Metastatic Breast Carcinoma in the Brain (tissue), 10 donors: ENCODE measurements around the gene SDE2.

DNA sequence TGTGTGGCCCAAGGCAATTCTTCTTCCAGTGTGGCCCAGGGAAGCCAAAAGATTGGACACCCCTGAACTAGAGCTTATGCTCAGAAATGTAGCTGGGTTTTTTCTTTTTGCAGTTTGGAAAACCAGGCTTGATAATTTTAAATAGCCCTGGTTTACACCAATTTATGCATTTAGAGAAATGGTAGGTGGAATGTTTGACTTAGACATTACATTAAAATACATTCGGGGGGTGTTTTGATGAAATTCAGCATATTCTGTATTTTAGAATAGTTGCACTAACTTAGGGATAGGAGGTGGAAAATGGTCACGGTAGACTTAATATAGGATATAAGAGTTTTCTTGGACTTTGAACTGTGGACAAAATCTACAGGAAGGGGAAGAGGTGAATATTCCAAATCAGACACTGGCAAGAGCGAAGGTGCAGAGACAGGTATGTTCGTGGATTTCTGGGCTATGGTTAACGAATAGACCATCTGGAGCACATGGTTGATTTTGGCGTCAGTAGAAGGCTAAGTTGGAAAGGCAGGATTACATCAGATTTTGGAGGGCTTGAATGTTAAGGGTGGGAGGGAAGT is 2.0 kb downstream of the CNIH4 start:
- PRO-cap, 10 experiments = no peak in any of the 10 experiments

DNA sequence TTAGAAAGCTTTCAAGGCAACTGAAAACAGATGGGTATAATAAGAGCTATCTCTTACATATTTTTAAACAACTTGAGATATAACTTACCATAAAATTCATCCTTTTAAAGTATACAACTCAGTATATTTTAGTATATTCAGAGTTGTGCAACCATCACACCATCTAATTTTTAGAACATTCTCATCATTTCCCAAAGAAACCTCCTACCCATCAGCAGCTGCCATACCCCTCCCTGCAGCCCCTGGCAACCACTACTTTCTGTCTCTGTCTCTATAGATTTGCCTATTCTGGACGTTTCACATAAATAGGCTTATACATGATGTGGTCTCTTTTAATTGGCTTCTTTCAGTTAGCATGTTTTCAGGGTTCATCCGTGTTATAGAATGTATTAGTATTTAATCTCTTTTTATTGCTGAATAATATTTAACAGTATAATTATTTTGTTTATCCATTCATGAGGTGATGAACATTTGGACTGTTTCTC is 29.7 kb downstream of the WDR26 start:
- PRO-cap, 10 experiments = no peak in any of the 10 experiments

DNA sequence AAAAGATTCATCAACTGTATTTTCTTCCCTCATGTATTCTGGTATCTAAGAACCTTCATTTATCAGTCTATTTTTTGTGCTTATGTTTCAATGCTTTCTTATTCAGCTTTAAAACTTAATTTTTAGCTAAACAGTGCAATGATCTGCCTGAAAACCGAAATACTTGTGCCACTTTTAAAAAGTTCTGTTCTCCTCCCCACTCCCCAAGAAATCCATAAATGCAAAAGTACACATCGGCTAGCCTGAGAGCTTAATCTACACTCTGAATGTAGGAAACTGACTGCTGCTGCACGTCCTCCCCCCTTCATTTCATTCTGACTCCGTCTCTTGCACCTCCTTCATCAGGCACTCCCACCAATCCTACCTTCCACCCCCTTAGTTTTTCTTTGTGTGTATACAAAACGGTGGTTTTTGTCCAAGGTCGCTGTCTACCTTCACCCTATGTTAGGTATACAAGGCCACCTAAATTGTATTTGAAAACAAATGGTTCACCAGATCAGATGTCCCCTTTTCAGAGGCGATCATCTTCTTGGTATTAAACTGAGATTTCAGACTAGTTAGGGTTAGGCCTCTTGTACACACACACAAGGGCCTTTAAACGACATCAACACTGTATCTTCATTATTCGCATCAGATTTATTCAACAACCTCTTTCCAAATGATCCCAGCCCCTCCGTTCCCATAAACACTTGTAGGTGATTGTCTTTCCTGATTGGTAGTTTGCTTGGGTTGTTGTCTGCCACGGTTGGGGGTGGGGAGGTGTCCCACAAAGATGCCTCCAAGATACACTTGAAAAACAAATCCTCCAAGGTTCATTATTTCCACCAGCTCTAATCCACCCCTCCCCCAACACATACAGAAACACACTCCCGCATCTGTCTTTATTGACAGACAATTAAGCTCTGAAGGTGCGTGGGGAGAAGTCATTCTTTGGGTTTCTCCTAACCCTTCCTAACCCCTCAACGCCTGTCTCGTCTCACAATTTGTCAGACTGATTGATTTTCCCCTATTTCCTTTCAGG is 1.8 kb downstream of the WDR26 start:
- PRO-cap, 10 experiments = peak in 6 of 10 experiments; most common plus-strand start position 894 of the sequence (in 3); most common minus-strand start position 316 of the sequence (in 2)

- PRO-cap, 10 experiments = peak in 5 of 10 experiments; most common plus-strand start chr1:224439252 (in 2); most common minus-strand start chr1:224439064 (in 5)
These were observed 4.5 kb upstream of the WDR26 start for GRCh38 chr1:224438891-224439628.

- PRO-cap, 10 experiments = peak in 6 of 10 experiments; most common plus-strand start chr1:224733519 (in 3); most common minus-strand start chr1:224733345 (in 3)
These were observed 117.2 kb downstream of the CNIH3 start for GRCh38 chr1:224733203-224733830.

GRCh38 chr1:225416153-225416367 is 11.8 kb downstream of the LBR start:
- PRO-cap, 10 experiments = no peak in any of the 10 experiments

GRCh38 chr1:225444850-225445332 is 17.1 kb upstream of the LBR start:
- PRO-cap, 10 experiments = peak in 2 of 10 experiments; most common plus-strand start chr1:225445146 (in 1); most common minus-strand start chr1:225444976 (in 2)

GRCh38 chr1:225454025-225454609 is 26.3 kb upstream of the LBR start:
- PRO-cap, 10 experiments = peak in 2 of 10 experiments; most common plus-strand start chr1:225454270 (in 1)

GRCh38 chr1:225539488-225539927 is 111.7 kb upstream of the LBR start:
- PRO-cap, 10 experiments = no peak in any of the 10 experiments

DNA sequence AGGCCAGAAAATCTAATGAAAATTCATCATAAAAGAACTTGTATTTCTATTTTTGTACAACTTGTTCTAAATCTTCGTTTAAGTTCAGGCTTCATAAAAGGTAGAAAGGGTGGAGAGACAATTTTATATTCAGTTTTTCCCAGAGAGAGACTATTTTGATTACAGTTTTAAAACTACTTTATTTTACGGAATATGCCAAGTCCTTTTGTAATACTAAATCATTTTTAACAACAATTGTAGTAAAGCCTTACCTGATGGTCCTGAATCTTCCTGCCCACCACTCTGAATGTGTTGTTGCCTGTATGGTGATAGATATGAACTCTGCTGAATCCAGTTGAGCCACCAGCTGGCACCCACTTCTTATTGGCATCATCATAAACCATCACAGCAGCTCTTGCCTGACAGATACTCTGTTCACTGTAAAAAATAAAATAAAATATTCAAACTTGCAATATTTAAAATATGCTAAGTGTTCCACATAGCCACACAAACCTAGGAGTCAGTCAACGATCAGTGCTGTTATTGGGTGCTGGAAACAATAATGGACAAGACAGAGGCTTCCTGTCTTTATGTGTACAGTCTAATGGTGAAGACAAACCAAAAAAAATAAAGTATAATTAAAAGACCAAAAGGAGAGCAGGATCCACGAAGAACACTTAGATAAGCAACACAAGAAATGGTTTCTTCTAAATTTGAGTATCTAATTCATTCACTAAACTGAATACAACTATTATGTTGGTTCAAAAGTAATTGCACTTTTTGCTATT is 85.7 kb downstream of the ENAH start:
- PRO-cap, 10 experiments = no peak in any of the 10 experiments

DNA sequence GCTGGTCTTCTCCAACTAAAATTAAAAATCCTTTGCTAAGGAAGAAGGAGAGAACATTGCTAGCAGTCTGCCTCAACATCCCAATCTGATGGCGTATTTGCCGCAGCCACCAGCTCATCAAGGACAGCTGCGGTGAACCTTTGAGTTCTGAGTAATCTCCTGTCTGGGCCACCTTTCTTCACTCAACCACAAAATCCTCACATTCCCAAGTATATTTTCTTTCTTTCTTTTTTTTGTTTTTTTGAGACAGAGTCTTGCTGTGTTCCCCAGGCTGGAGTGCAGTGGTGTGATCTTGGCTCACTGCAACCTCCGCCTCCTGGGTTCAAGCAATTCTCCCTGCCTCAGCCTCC is 9.9 kb downstream of the EPHX1 start:
- PRO-cap, 10 experiments = peak in 1 of 10 experiments; most common minus-strand start position 90 of the sequence (in 1)

- PRO-cap, 10 experiments = peak in 10 of 10 experiments; most common plus-strand start chr1:225999616 (in 8); most common minus-strand start chr1:225999343 (in 10)
These were observed at the start of gene SDE2 for GRCh38 chr1:225999232-226000307. TSS of gene SDE2 (minus strand) at chr1:225999343.

GRCh38 chr1:226001863-226002685 is 2.9 kb upstream of the SDE2 start:
- PRO-cap, 10 experiments = peak in 4 of 10 experiments; most common plus-strand start chr1:226002364 (in 2); most common minus-strand start chr1:226002135 (in 1)

GRCh38 chr1:226063380-226064187 is 1.1 kb downstream of the H3-3A start:
- PRO-cap, 10 experiments = peak in 10 of 10 experiments; most common plus-strand start chr1:226063534 (in 8); most common minus-strand start chr1:226063692 (in 7)

GRCh38 chr1:226066003-226067069 is 3.8 kb downstream of the H3-3A start:
- PRO-cap, 10 experiments = no peak in any of the 10 experiments

DNA sequence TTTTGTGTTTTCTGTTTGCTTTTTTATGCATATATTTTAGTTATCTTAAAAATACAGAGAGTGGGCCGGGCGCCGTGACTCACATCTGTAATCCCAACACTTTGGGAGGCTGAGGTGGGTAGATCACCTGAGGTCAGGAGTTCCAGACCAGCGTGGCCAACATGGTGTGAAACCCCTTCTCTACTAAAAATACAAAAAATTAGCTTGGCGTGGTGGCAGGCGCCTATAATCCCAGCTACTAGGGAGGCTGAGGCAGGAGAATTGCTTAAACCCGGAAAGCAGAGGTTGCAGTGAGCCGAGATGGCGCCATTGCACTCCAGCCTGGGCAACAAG is 4.8 kb downstream of the H3-3A start:
- PRO-cap, 10 experiments = no peak in any of the 10 experiments

DNA sequence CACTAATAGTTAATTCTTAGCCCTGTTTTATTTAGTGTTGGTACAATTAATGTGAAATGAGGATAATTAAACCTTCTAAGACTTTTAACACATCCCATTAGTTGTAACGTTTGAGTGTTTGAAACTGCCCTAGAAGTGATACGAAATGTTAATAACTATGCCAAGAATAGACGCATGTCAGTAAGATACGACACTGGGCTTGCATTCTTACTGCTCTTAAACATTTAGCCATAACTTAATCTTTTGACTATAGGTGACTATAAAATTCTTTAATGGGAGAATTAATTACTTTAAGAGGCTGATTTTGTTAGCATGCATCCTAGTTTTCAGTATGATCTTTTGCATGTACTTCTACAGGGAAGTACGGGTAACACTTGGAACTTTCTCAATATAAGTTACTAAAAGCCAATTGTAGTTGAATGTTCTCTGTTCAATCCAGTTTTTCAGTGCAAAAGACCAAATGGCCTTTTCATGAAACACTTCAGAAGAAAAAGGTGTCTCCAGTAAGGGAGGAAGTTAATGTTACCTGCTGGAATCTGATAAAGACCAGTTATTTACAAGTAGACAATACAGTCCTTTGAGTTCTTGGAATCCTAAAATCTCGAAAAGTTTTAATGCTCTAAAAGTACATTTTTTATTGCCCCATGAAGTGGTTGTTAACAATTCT is 10.0 kb downstream of the H3-3A start:
- PRO-cap, 10 experiments = no peak in any of the 10 experiments

DNA sequence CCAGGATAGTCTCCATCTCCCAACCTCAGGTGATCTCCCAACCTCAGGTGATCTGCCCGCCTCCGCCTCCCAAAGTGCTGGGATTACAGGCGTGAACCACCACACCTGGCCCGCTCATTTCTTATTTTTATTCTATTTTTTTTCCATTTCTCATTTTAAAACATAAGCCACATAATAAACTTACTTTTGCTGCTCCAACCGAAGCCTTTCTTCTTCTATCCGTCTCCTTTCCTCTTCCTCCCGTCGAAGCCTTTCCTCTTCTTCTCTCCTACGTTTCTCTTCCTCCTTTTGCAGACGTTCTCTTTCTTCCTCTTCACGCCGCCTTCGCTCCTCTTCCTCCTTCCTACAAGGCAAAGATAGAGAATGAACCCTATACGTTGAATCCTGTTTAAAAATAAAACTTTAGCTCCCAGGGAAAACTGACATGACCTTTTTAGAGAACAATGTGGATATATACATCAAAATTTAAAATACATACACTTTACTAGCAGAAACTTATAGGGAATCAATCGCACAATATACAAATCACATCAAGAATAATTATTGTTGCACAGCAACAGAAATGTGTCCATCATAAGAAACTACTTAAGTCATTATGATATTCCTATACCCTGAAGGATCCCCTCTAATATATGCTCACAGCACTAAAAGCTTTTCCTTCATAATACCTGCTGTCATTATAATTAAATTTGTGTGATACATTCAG is 25.0 kb downstream of the ACBD3 start:
- PRO-cap, 10 experiments = no peak in any of the 10 experiments

- PRO-cap, 10 experiments = peak in 1 of 10 experiments; most common minus-strand start chr1:226309883 (in 1)
These were observed 862 bp upstream of the LIN9 start for GRCh38 chr1:226309603-226310449.

- PRO-cap, 10 experiments = no peak in any of the 10 experiments
These were observed 46.9 kb upstream of the LIN9 start for GRCh38 chr1:226355486-226356739.